NALM6 (cell line): ENCODE measurements around a stretch of chr7.

DNA sequence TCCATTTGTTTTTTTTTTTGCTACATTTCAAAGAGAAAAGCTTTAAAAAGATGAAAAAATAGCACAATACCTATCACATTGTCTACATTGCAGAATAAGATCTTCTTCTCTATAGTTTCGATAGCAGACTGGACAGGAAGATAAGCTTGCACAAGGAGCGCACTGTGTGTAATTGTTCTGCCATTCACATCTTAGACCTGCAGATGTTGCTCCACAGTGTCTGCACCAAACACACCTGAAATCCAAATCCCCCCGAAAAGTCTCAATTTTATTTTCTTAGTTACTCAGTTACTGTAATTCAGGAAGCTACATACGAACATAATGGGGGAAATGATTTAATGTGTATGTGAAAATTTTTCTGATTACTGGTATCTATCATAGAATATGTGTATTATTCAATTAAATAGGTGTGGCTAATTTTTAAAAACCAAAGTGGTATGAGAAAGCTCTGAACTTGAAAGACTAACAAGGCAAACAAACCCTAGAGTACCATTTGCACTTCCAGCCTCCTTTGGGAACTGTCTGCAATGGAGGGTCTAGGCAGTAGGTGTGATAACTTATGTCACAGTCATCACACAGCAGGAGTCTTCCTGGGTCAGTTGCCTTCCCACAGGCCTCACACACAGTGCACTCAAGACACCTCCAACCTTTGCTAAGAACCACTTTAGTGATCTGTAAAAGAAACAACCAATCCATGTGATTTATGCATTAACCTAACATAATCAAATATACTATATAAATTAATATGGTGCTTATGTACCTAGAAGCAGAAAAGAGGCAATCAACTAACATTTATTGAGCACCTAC, 198.7 kb downstream of the GALNT11 start:
- PRO-cap: no peak

GRCh38 chr7:152366741-152366992, 69.1 kb downstream of the KMT2C start:
- PRO-cap: no peak

DNA sequence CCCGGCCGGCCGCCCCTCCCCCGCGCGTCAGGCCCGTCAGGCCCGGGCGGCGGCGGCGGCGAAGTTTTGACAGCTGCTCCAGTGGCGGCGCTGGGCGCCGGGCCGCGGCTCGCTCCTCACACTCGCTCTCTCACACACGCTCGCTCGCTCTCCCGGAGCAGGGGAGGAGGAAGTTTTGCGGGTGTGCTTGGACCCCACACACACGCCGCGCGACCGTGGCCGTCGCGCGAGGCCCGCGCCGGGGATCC, 361 bp upstream of the KMT2C start:
- PRO-cap: bidirectional peak, plus-strand start at position 69 of the sequence, minus-strand start outside the sequence

- PRO-cap: no peak
Observed at GRCh38 chr7:152462938-152463519, 27.2 kb upstream of the KMT2C start.

GRCh38 chr7:152851792-152852404, 92.3 kb downstream of the ACTR3B start:
- PRO-cap: no peak

GRCh38 chr7:153886745-153887581, 165.2 kb upstream of the DPP6 start:
- PRO-cap: no peak

DNA sequence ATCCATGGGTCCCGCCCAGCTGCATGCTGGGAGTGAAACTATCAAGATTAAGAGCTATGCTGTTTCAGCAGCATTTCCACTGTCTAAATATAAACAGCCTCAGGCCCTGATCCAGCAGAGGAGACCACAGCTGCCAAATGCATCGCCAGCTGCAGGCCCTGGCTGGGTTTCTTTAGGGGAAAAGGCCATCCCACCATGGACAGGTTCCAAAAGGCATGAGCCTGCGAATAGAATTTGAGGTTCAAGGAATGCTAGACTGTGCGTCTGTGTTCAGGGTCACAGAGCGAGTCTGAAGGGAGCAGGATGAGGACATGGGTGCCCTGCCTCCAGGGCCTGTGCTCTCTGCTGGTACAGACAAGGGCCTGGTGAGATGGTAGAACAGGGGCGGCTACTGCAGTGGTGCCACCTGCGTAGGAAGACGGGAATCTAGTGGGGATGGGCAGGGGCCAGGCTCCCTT, 411.3 kb downstream of the PAXIP1 start:
- PRO-cap: no peak

GRCh38 chr7:154684956-154685380, 318.0 kb downstream of the PAXIP1 start:
- PRO-cap: no peak

DNA sequence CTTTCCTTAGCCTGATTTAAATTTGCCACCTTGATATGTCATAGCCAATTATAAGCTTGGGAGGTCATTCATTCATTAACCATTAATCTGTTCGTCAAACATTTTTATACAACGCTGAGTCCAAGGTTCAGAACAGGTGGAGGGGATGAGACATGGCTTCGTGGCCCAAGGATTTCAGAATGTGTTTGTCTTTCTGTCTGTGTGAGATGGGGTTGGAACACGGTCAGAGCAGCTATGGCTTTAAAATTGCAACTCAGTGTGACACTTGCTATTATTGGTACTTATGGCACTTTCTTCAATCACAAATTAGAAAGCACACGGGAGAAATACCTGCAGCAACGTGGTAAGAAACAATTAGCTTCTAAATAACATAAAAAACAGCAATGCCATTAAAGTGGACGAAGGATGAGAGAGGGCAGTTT, 157.9 kb downstream of the PAXIP1 start:
- PRO-cap: no peak

DNA sequence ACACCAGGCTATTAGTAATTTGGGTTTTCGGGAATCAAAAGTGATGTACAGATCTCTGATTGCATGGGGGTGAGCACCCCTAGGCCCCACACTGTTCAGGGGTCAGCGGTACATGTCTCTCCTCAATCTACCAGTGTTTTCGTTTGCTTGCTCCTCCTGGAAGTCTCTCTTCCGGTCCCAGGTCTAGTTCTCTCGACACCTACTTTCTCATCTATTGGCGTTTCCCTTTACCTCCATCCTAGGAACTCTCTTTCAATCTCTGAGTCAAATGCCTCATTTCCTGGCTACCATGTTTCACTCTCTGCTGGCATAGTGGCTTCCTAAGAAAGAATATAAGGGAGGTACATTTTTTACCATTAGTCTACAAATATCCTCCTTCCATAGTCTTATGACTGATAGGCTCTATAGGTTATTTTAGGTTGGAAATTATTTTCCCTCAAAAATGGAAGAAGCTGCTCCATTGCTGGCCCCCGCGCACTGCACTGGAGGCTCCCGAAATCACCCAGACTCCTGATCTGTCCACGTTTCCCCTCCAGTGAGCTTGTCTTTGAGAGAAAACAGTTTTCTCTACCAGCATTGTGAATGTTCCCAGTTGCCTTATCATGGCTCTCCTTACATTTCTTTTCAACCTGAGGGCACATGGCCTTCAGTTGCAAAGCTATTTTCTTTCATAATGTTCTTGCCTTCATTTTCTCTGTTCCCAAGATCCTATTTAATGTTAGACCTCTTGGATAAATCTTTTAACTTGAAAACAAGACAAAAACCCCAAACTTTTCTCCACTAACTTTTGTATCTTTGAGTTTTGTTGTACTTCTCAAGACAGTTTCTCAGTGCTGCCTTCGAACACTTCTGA, 36.9 kb downstream of the PAXIP1 start:
- PRO-cap: no peak

GRCh38 chr7:154968305-154969366, 34.3 kb downstream of the PAXIP1 start:
- PRO-cap: no peak

GRCh38 chr7:154985856-154986470, 17.0 kb downstream of the PAXIP1 start:
- PRO-cap: no peak

- PRO-cap: no peak
Observed at GRCh38 chr7:155224197-155224848, 73.4 kb upstream of the INSIG1 start.

DNA sequence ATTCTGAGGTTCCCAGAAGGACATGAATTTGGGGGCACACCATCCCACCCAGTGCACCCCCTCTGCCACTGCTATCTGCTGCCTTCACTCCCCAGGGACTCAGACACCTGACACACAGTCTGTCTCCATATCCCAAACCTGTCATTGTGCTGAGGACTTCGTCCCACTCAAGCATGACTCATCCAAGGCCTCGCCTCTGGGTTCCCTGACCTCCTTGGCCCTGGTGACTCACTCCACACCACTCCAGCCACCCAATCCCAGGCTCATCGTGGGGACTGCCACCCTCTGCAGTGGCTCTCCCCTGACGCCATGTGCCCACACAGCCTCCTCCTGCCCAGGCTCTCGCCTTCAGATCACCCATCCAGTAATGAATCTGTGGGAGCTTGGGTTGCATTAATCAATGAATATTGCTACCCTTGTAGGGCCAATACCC, 6.6 kb upstream of the INSIG1 start:
- PRO-cap: no peak

- PRO-cap: bidirectional peak, plus-strand start at chr7:155297190, minus-strand start at chr7:155297122
Observed at GRCh38 chr7:155296657-155297345, 877 bp upstream of the INSIG1 start.

DNA sequence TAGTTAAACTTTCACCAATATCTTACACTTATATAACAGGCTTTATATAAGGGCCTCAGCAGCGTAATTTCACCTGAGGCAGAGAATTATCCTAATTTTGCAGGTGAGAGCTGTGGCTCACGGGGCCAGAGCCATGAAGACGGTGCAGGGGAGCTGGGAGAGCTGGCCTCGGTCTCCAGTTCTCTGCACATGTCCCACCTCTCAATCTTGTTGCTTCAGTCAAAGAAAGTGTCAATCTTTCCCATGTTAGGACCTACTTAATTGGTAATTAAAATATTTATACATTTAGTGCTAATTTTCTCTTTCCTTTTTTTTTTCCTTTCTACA, 10.2 kb downstream of the INSIG1 start:
- PRO-cap: no peak

DNA sequence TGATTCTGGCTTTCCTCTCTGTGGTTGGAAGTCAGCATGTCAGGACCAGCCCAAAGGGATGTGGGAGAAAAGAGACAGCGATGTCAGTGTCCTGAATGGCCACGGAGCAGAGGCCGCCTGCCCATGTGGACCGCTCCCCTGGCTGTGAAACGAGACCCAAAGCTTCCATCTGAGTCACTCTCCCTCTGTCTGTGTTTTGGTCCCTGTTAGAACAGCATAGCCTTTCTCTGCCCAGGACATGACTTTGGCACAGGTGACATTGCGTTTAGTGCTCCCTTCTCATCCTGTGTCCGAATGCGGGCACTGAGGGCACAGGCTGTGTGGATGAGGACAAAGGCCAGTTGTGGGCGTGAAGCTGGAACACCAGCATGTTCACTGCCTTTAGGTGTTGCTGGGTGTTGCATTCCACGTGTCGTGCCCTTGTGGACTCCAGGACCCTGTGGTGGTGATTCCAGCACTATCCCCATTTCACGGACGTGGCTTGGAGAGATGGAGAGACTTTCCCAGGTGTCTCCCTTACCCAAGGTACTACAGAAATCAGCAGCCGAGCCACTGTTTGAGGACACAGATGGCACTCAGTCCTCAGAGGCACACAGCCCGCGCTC, 738 bp upstream of the CNPY1 start:
- PRO-cap: no peak

DNA sequence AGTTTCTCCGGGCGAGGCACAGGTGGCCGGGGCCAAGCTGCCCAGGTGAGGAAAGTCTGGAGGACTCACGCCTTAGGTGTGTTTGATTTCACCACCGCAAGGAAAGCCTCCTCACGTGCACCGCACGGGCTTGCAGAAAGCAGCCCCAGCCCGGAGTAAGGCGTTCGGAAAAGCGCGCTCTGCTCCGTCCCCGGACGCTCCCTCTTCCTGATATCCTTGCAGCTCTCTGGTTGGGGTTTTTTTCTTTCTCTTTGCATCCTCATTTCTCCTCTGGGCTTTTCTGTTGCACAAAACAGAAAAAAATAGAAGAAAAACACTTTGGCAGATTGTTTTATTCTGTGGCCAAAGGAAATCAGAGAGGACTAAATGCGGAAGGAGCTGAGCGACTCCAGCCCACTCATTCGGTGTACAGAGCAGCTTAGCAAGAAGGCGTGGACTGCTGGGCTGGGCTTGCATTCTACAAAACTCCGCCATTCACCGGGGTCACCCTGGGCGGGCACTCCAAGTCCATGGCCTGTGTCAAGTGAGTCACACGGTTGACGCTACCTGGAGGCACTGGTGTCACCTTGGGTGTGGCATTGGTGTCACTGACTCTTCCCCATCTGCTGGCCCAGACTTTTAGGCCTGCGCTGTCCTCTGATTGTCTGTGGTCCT, 30.3 kb upstream of the CNPY1 start:
- PRO-cap: no peak

DNA sequence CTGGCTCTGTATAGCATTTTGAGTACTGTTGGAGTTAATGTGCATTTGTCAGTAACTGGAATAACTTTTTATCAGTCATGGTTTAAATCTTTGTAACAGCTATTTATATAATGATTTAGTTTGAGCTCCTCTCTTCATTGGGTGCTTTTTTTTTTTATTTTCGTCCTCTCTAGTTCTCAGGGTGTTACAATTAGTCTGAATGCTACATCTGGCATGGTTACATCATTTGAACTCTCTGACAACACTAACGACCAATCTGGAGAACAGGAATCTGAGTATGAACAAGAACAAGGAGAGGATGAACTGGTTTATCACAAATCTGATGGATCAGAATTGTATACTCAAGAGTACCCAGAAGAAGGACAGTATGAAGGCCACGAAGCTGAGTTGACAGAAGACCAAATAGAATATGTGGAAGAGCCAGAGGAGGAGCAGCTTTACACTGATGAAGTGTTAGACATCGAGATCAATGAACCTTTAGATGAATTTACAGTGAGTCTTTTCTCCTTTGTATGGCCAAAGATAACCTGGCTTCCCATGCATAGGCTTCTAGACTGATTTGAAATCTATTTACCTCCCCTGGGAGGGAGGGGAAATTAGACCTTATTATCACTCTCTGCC, 36.1 kb downstream of the RBM33 start:
- PRO-cap: no peak

DNA sequence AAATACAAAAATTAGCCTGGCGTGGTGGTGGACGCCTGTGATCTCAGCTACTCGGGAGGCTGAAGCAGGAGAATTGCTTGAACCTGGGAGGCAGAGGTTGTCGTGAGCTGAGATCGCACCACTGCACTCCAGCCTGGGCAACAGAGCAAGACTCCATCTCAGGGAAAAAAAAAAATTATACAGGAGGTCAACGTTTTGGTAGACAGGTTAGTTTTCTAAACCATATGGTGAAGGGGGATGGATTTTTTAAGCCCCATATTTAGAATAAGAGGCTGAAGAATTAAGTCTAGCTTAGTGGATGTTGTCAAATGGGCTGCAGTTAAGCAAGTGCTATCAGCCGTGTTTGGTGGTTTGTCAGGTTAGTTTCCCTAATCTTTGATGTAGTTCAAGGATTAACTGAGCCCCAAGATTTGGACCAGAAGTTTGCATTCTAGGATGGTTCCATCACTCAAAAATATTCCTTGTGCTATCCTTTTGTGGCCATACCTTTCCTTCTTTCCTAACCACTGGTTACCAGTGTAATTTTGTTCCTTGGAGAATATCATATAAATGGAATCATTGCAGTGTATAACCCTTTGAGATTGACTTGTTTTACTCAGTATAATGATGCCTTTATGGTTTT, 53.9 kb downstream of the RBM33 start:
- PRO-cap: no peak